AG09309 (cell line): ENCODE results near the genes MAML3, SCOC and SMARCA5.

- RRBS = no CpG with 5 or more reads among the region's 79 CpGs
Measured at GRCh38 chr4:140153717-140154602, at the start of gene MAML3. Gene MAML3 (minus strand): TSS chr4:140154184.

GRCh38 chr4:140227171-140227717, 73.3 kb upstream of the MAML3 start:
- RRBS = no CpG with 5 or more reads among the region's 1 CpG

- RRBS = no CpG with 5 or more reads among the region's 2 CpGs
Measured at GRCh38 chr4:140251043-140251385, 97.0 kb upstream of the MAML3 start.

GRCh38 chr4:140251997-140252367, 98.0 kb upstream of the MAML3 start:
- RRBS = no CpG with 5 or more reads among the region's 6 CpGs

GRCh38 chr4:140253503-140253880, 99.5 kb upstream of the MAML3 start:
- RRBS = no CpG with 5 or more reads among the region's 8 CpGs

GRCh38 chr4:140373229-140374331, at the start of gene SCOC:
Gene SCOC (plus strand): TSS chr4:140373646.
- RRBS = under 1% methylated on average over 15 of the region's 70 CpGs

- RRBS = no CpG with 5 or more reads among the region's 6 CpGs
Measured at GRCh38 chr4:140635672-140636120, 66.9 kb upstream of the UCP1 start.

GRCh38 chr4:140640876-140641599, 72.3 kb upstream of the UCP1 start:
- RRBS = no CpG with 5 or more reads among the region's 8 CpGs

- RRBS = no CpG with 5 or more reads among the region's 1 CpG
Measured at GRCh38 chr4:140850027-140850337, 93.8 kb upstream of the TBC1D9 start.

GRCh38 chr4:141016016-141016726, 117.1 kb downstream of the RNF150 start:
- RRBS = no CpG with 5 or more reads among the region's 7 CpGs

DNA sequence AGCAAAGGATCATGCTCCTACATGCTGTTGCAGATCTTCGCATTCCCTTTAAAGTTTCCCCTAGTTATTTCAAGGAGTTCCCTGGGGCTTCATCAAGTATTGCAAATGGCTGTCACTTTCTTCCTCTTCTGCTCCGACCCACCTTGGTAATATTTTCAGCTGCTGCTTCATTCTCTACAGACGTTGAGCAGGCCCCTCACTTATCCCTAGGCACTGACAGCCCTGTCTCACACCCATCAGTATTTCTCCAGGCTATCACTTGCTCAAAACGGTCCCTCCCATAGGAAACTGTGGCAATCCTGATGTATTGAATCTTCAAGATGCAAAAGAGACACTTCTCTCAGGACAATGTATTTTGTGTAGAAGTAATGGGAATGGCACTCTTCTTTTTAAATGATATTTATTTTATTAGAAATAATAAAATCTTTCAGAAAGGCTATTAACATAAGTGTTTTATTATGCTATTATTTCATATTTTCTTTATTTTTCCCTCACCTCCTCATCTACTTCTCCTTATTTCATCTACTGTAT, 465.8 kb downstream of the INPP4B start:
- RRBS = no CpG with 5 or more reads among the region's 4 CpGs

GRCh38 chr4:142416541-142416774, 429.6 kb downstream of the INPP4B start:
- RRBS = no CpG with 5 or more reads among the region's 1 CpG

- RRBS = no CpG with 5 or more reads among the region's 2 CpGs
Measured at GRCh38 chr4:142417080-142417452, 429.0 kb downstream of the INPP4B start.

- RRBS = no CpG with 5 or more reads among the region's 5 CpGs
Measured at GRCh38 chr4:142560463-142560905, 285.6 kb downstream of the INPP4B start.

DNA sequence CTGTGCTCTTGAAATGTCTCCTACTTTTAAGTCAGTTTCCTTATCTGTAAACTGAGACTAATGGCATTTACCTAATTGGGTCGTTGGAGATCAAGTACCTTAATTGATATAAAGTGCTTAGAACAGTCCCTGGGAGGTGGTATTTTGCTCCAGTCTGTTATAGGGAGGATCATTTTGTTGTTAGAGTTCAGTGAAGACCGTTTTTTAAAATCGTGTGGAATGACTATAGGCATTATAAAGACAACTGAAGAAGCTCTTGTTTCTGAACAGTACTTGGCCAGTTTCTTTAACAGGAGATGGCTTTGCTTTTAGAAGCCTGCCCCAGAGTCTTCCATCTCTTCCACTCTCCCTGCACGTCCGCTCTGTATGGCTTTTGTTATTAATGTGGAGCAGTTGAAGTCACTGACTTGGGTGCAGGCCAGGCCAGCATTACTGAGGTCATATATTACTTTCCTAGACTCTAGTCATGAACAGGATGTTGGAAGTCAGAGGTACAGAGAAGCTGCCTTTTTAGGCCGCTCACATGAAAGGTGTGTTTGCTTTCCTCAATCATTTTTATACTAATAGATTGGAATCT, 44.9 kb downstream of the GAB1 start:
- RRBS = no CpG with 5 or more reads among the region's 6 CpGs

DNA sequence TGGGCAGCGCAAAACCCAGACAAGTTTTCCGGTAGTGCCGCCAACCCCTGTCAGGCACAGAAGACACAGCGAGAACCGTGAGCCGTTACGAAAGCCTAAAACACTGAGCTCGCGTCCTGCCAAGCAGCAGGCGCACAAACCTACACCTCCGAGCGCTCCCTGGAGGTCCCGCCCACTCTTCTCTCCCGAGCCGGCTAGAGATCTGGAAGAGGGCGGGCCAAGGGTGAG, 410 bp upstream of the SMARCA5 start:
- RRBS = no CpG with 5 or more reads among the region's 16 CpGs

DNA sequence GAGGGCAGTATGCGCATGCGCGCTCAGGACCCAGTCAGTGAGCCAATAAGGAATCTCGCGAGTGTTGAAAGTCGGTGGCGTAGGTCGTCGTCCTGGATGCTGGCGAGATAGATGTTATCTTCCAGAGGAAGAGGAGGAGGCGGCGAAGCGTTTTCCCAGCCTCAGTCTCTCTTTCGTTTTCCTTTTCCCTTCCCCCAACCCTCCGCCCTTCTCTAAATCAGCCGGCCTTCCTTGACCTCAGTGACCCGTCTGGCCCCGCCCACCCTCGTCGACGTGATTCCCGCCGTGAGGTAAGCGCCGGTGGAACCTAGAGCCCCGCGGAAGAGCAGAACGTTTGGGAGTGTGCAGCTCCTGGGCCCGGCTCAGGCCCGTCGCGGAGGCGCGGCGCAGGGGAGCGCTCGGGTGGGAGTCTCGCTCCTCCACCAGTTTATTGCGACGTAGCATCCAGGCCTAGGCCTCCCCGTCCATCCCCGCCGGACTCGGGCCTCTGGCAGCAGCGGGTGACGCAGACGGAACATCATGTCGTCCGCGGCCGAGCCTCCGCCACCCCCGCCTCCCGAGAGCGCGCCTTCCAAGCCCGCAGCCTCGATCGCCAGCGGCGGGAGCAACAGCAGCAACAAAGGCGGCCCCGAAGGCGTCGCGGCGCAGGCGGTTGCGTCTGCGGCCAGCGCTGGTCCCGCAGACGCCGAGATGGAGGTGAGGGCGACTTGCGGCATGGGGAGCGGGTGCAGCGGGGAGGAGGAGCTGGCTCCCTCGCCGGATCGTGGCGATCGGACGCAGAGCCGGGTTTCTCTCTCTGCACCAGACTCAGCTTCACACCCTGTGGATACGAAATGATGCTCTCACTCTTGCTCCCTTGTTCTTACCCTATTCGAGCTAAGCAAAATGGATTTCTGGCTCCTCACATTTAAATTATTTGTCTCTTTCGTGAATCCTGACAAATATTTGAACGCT, at the start of gene SMARCA5:
SMARCA5 (plus strand) TSS at position 297 of the 954 bp plus-strand sequence.
- RRBS = 2% methylated on average over 14 of the region's 89 CpGs

GRCh38 chr4:143554746-143555217, 41.3 kb downstream of the SMARCA5 start:
- RRBS = no CpG with 5 or more reads among the region's 3 CpGs

DNA sequence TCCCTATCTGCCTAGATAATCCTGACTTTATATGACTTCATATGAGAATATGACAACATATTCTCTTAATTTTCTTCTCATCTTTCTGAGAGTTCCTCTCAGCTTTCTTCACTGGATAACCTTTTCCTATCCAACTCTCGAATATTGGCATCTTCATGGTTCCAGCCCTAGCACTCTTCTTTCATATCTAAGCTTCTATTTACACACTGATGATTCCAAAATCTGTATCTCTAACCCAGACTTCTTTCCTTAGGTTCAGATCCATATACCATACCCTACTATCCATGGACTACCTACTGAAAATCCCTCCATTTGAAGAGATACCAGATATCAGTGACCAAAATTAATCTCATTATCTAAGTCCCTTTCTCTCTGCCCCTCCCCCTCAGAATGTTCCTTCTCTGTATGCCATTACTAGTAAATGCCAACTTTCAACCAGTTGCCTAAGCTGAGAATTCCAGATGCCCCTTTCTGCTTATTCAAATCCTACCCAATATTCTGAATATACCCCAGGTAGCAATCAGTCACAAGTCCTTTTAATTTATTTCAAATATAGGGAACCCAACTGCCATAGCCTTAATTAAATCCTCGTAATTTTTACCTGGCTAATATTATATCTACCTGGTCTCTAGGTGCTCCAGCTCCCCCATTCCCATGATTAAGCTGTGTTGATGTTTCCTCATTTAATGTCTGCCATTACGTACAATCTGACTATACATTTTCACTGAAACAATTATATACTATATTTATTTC, 40.5 kb downstream of the ANAPC10 start:
- RRBS = no CpG with 5 or more reads among the region's 3 CpGs

DNA sequence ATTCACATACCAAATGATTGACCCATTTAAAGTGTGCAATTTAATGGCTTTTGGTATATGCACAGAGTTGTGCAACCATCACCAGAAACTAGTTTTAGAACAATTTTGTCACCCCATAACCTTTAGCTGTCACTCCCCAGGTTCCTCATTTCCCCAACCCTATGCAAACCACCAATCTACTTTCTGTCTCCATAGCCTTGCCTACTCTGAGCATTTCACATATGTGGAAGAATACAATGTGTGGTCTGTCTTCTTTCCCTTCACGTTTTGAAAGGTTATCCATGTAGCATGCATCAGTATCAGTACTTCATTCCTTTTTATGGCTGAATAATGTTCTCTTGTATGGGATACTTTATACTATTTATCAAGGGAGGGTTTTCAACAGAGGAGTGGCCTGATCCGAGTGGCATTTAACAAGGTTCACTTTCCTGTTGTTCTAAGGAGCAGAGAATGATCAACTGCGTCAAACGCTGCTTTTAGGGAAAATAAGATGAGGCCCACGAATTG, 1.3 kb upstream of the SMAD1 start:
- RRBS = no CpG with 5 or more reads among the region's 5 CpGs